Testis (tissue), 5 donors: ENCODE data around the gene AKAIN1.

DNA sequence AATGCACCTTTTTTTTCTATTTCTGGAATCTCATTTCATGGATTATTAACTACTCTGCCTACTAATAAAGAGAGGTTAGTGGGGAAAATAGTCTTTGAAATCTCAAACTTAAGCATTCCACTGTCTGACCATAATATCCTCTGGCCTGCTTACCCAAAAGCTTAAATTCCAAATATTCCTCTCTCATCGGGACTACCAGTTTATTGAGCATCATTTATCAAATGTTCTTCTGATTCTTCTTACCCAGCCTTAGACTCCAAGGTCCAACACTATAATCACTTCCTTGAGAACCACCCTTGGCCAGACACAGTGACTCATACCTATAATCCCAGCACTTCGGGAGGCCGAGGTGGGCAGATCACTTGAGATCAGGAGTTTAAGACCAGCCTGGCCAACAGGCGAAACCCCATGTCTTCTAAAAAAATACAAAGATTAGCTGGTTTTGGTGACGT lies 38.6 kb upstream of the LPIN2 start:
- PRO-cap, 3 experiments, result no peak in any of the 3 experiments
- RAMPAGE, long total RNA, 2 experiments, result no peak in any of the 2 experiments
- RRBS, result no CpG with 5 or more reads among the region's 5 CpGs

DNA sequence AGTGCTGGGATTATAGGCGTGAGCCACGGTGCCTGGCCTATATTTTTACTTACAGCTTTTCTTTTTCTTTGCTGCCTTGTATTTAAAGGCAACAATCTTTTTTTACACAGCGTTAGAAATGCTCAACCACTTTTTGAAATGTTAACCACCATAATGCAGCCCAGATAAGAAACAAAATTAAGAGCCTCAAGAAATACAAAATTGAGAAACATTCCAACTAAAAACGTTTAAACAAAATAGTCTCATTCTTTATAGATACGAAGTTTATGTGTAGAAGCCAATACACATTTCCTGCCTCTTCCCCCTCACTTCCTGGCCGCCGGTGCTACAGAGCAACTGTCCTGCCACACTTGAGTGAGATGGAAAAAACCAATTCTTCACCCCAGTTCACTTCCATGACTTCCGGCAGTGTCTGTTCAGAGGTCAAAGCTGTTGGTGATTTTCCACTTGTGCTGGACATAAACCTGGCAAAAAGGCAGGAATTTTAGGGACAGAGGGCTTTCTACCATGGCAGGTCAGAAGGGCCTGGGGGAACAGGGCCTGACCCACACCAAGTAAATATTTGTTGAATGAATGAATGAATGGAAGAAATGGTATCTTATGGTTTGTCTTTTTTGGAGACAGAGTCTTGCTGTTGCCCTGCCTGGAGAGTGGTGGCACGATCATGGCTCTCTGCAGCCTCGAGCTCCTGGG lies 47.6 kb upstream of the LPIN2 start:
- PRO-cap, 3 experiments, result no peak in any of the 3 experiments
- RAMPAGE, long total RNA, 2 experiments, result no peak in any of the 2 experiments
- RRBS, result 73% methylated on average over 2 of the region's 10 CpGs

DNA sequence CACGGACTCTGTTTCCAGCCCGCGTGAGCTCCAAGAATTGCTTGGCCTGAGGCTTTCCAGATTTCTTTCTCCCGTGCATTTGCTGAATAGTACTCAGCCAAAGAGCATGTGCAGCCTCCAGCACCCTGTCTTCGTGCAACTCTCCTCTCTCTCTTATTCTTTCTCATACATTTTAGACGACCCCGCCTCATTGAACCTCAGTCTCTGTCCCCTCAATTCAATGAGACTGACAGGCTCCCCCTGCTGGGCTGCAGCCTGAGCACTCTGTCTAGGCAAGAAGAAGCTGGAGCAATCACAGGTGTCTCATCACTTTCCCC lies 49.9 kb upstream of the LPIN2 start:
- PRO-cap, 3 experiments, result no peak in any of the 3 experiments
- RAMPAGE, long total RNA, 2 experiments, result no peak in any of the 2 experiments
- RRBS, result no CpG with 5 or more reads among the region's 7 CpGs

GRCh38 chr18:3089417-3090065 lies 76.6 kb upstream of the LPIN2 start:
- PRO-cap, 3 experiments, result no peak in any of the 3 experiments
- RAMPAGE, long total RNA, 2 experiments, result no peak in any of the 2 experiments
- RRBS, result no CpG with 5 or more reads among the region's 6 CpGs

GRCh38 chr18:3216732-3217506 lies 2.8 kb downstream of the MYOM1 start:
- PRO-cap, 3 experiments, result no peak in any of the 3 experiments
- RAMPAGE, long total RNA, 2 experiments, result no peak in any of the 2 experiments
- RRBS, result no CpG with 5 or more reads among the region's 8 CpGs

GRCh38 chr18:3220869-3221148 lies 1.0 kb upstream of the MYOM1 start:
- PRO-cap, 3 experiments, result no peak in any of the 3 experiments
- RAMPAGE, long total RNA, 2 experiments, result no peak in any of the 2 experiments
- RRBS, result no CpG with 5 or more reads among the region's 1 CpG

DNA sequence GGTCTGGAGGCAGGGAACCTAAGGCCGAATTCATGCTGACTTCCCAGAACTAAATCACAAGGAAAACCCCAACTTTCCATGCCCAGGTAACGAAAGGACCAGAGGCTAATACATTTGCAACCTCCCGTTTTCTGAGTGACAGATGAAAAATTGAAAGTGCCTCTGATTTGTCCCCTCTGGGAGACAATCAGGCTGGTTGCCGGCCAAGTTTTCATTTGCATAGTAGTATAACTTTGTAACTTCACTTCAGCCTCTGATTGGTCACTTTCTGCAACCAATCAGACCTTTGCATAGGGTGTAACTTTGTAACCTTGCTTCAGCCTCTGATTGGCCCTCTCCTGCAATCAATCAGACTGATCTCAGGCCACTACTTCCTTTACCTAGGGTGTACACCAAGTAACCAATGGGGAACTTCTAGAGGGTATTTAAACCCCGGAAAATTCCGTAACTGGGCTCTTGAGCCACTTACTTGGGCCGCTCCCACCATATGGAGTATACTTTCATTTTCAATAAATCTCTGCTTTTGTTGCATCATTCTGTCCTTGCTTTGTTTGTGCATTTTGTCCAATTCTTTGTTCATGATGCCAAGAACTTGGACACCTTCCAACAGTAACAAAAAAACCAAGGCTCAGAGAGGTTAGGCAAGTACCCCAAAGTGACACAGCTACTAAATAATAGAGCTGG lies 10.7 kb upstream of the MYOM1 start:
- PRO-cap, 3 experiments, result no peak in any of the 3 experiments
- RAMPAGE, long total RNA, 2 experiments, result no peak in any of the 2 experiments
- RRBS, result no CpG with 5 or more reads among the region's 7 CpGs

GRCh38 chr18:3233868-3234140 lies 13.8 kb upstream of the MYL12A start:
- PRO-cap, 3 experiments, result no peak in any of the 3 experiments
- RAMPAGE, long total RNA, 2 experiments, result no peak in any of the 2 experiments
- RRBS, result no CpG with 5 or more reads among the region's 1 CpG

DNA sequence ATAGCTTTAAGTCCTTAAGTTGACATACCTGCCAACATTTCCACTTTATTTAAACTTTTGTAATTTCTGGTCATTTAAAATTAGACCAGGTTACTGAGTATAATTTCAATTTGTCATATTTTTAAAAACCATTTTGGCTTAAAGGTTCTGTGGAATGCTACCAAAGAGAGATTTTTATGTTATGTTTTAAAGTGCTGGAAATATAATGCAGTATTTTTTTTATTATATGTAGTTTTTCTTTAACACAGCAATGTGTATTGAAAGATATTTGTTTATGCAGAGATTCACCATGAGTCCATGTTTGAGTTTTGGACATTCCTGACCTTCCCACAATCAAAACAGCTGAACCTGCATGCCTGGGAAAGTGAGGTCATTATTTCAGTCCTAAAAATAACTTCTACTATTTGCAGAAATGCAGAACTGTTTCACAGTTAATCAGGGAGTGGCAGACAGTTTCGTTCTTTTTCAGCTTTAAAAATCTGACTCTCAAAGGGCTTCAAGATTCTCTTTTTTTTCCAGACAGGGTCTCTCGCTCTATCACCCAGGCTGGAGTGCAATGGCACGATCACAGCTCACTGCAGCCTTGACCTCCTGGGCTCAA lies 5.3 kb upstream of the MYL12B start:
- PRO-cap, 3 experiments, result peak in 1 of 3 experiments; most common plus-strand start position 430 of the sequence (in 1)
- RAMPAGE, long total RNA, 2 experiments, result no peak in any of the 2 experiments
- RRBS, result no CpG with 5 or more reads among the region's 3 CpGs

DNA sequence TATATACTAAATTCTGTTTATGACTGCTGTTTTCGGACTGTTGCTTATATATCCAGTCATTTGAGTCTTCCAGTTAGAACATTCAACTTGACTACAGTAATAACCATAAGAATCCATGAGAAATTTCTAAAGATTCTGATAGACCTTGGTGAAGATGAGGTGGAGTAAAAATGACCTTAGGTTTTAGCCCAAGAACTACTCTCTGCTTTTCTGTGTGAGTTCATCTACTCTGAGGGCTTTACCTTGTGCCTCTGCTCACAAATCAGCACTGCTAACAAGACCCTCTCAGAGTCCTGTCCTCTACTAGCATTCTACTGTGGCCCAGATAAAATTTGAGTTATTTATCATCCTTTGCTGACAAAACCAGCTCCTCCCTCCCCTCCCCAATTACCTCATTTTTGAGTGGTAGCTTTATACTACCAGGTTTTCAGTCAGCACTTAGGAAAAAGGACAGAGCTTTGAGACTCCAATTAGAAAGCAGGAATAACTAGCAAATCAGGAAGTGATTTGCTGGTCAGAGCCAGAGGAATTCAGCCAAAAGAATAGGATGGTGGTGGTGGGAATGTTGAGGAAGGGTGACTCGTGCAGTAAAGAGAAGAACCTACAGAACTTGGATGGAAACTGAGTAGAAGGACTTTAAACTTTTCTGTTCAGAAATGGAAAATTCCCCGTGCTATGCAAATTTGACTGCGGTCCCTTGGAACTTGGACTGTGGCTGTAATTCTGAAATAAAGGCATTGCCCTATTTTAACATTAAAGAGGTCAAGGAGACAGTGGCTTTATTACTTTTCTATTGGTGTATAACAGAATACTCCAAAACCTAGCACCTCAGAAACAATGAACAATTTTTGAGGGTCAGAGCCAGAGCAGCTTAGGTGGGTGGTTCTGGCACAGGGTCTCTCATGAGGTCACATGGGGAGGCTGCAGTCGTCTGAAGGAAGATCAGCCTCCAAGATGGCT lies 3.6 kb downstream of the MYL12B start:
- PRO-cap, 3 experiments, result no peak in any of the 3 experiments
- RAMPAGE, long total RNA, 2 experiments, result no peak in any of the 2 experiments
- RRBS, result no CpG with 5 or more reads among the region's 5 CpGs

DNA sequence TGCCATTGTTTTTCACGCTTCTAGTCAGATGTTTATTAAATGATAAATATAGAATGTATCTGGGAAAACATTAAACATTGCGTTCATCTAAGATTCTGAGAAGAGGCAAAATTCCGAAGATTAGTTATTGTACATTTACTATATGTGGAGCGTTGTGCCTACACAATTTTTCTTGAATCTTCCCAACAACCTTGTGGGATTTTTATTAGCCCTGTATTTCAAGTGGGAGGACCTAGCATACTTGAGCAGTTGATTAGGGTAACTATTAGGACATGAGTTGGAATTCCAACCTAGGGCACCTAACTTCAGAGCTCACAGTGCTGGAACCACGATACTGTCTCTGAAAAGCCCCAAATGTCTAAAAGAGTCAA lies 16.5 kb downstream of the MYL12B start:
- PRO-cap, 3 experiments, result no peak in any of the 3 experiments
- RAMPAGE, long total RNA, 2 experiments, result no peak in any of the 2 experiments
- RRBS, result no CpG with 5 or more reads among the region's 5 CpGs

DNA sequence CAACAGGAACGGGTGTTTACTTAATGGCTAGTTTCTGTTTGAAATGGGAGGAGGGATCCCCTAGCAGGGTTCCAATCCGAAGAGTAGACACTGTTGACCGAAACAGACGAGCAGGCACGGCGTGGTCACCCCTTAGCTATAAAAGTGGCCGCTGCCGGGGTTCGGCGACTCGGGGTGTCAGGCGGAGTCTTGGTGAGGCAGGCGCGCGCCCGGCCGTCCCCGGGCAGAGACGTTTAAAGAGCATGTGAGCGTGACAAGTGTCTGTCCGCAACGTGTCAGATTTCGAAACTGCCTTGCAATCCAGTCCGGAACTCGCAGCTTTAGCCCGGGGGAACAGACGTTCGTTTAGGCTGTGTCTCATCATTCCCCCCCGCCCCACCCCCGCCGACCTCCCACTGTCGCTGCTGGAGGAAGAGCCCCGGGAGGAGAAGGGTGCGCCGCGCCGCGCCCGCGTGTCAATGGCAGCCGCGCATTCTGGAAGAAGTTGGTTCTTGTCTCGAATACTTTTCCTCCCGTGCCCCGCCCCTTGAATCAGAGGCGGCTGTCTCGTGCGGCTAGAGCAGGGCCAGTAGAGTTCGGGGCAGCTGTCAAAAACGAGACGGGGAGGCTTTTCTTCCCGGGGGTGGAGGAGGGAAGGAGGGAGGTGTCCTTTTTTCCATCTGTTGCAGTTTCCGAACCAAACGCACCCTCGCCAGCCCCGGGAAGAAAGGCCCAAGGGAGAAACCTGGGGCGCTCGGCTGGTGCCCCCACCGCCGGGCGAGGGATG lies 615 bp upstream of the TGIF1 start:
- PRO-cap, 3 experiments, result peak in 3 of 3 experiments; most common plus-strand start position 167 of the sequence (in 3); most common minus-strand start position 476 of the sequence (in 3)
- RAMPAGE, long total RNA, 2 experiments, result no peak in any of the 2 experiments
- RRBS, result 2% methylated on average over 27 of the region's 61 CpGs

- PRO-cap, 3 experiments, result no peak in any of the 3 experiments
- RAMPAGE, long total RNA, 2 experiments, result no peak in any of the 2 experiments
- RRBS, result no CpG with 5 or more reads among the region's 5 CpGs
Measured at GRCh38 chr18:3541715-3542236, 91.8 kb downstream of the TGIF1 start.

DNA sequence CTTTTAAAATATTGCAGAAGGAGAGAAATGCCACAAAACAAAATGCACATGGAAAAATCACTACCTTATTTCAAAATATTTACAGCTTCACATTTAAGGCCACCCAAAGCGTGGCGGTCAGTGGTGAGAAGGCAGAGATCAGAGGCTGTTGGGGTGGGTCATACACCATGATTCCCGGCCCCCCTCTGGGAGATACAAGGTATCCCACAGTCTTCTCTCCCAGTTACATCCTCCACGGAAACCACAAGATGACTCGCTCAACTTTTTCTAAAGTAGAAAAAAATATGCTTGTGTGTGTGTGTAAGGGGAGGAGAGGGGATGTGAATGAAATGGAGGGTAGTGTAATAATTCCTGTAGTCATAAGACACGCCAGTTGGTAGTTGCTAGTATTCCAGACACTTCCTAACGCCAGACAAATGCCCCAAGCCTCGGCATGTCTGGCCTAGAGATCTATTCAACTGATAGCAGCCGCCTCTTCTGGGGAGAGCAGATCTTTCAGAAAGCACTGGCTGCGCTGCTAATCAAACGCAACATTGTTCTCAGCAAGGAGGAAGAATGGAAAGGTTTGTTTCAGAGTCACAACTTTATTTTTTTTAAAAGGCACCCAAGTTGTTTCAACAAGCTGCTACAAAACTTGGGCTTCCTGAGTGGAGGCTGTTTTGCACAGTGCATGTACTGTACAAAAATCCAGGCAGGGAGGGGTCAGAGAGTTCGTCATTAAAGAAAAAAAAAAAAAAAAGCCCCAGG lies 143.5 kb downstream of the TGIF1 start:
- PRO-cap, 3 experiments, result peak in 3 of 3 experiments; most common minus-strand start position 689 of the sequence (in 3)
- RAMPAGE, long total RNA, 2 experiments, result no peak in any of the 2 experiments
- RRBS, result no CpG with 5 or more reads among the region's 12 CpGs

DNA sequence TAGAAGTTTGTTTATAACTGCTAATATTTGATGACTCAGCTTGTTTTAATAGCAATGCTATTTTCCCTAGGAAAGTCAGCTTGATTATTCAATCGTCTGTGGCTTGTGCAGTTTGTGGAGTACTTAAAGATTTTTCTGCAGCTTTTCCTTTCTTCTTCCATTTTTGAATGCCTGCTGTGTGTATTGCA lies 273.2 kb downstream of the TGIF1 start:
- PRO-cap, 3 experiments, result no peak in any of the 3 experiments
- RAMPAGE, long total RNA, 2 experiments, result no peak in any of the 2 experiments
- RRBS, result no CpG with 5 or more reads among the region's 1 CpG

DNA sequence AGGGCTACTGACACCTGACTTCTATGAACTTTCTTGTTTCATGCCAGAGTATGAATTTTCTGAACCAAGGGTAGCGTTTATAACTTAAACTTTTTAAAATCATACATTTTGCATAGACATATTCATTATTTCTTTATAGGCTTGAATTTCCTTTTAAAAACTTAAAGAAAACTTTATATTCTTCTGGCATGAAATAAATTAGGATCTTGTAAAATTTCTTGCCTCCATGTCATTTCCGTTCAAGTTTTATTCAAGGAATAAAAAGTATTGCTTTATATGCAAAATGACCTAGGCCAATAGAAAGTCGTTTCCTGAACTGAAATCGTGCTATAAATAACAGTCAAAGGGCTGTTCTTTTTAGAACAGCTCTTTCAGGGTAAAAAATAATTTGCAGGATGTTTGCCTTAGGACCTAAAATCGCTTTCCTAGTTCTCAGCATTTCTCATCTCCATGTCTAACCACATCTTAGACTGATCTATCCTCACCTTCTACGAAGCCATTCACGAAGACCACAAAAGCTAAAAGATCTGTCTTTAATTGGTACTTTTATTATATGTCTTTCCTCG lies 1.8 kb downstream of the DLGAP1 start:
- PRO-cap, 3 experiments, result no peak in any of the 3 experiments
- RAMPAGE, long total RNA, 2 experiments, result no peak in any of the 2 experiments
- RRBS, result no CpG with 5 or more reads among the region's 8 CpGs

- PRO-cap, 3 experiments, result no peak in any of the 3 experiments
- RAMPAGE, long total RNA, 2 experiments, result no peak in any of the 2 experiments
- RRBS, result 1% methylated on average over 11 of the region's 57 CpGs
Measured at GRCh38 chr18:5196700-5197430, at the start of gene AKAIN1. Gene AKAIN1 (minus strand): TSS chr18:5197257.

- PRO-cap, 3 experiments, result peak in 3 of 3 experiments; most common plus-strand start chr18:5295531 (in 2); most common minus-strand start chr18:5295151 (in 2)
- RAMPAGE, long total RNA, 2 experiments, result start-site peak on the minus strand in 1 of 2 experiments, at chr18:5294840-5295122 at its widest, 7 to 14 reads per replicate
- RRBS, result 2% methylated on average over 29 of the region's 122 CpGs
Measured at GRCh38 chr18:5294674-5295587, 595 bp downstream of the ZBTB14 start.

DNA sequence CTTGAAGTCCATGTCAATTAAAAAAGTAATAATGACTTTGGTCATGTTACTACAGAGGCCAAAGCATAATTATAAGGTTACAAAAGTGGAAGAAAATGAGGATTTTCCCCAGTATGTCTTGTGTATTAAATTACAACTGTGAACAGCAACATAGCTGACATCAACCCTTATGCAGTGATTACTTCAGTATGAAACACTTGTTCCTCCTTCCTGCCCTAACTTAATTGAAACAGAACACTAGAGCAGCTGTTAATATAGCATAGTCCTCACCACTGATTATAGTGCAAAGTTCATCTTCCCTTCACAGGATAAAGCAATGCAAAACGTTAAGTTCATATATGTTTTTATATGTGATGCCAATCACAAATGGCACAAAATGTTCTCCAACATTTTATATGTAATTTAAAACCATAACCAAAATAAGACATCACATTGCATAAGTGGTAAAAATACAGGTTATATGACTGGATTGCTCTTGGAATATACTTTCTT lies 29.8 kb downstream of the EPB41L3 start:
- PRO-cap, 3 experiments, result no peak in any of the 3 experiments
- RAMPAGE, long total RNA, 2 experiments, result no peak in any of the 2 experiments
- RRBS, result no CpG with 5 or more reads among the region's 1 CpG

DNA sequence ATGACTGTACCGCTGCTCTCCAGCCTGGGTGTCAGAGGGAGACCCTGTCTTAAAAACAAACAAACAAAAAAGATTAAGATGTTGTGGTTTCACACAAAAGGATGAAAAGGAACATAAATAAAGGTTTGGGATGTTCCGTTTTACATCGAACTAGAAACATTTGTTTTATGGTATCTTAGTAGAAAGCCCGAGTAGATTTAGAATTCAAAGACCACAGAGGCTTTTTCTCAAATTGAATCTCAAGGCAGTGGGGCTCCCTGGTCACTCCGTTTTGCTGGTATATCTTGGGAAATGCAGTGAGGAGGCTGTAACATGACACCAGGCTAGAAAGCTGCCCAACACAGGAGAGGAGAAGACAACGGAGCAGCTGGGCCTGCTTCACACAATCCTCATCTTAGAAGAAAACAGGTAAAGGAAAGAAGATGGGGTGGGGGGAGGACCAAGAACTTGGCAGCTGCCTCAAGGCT lies 38.2 kb upstream of the EPB41L3 start:
- PRO-cap, 3 experiments, result peak in 2 of 3 experiments; most common plus-strand start position 338 of the sequence (in 2); most common minus-strand start position 273 of the sequence (in 2)
- RAMPAGE, long total RNA, 2 experiments, result no peak in any of the 2 experiments
- RRBS, result no CpG with 5 or more reads among the region's 6 CpGs